Mesenchymal stem cell of adipose (primary cell): Measurements from ENCODE around the genes RUFY1 and SQSTM1.

DNA sequence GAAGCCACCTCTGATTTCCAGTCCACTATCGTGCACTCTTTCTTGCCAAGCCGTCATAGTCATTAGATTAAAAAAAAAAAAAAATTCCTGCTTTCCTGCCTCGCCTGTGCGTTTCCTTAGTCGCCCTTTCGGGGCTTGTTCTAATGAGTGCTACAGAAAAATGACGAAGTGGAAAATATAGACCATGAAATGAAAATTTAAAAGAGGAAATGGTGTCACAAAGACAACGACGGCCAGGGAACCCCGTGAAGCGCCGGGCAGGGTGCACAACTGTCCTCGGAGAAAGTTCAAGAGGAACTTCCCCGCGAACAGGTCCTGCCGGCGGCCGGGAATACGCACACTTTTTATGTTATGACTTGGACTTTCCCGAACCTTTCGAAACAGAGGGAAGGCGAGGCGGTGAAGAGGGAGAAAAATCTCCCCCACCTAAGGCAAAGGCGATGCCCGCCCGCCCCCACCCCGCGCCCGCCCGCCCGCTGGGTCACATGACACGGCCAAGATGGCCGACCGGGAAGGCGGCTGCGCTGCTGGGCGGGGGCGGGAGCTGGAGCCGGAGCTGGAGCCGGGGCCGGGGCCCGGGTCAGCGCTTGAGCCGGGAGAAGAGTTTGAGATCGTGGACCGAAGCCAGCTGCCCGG, at the start of gene RUFY1:
RUFY1 (plus strand) TSS at position 484 of the 636 bp plus-strand sequence.
- CAGE, long polyA plus RNA = no peak

DNA sequence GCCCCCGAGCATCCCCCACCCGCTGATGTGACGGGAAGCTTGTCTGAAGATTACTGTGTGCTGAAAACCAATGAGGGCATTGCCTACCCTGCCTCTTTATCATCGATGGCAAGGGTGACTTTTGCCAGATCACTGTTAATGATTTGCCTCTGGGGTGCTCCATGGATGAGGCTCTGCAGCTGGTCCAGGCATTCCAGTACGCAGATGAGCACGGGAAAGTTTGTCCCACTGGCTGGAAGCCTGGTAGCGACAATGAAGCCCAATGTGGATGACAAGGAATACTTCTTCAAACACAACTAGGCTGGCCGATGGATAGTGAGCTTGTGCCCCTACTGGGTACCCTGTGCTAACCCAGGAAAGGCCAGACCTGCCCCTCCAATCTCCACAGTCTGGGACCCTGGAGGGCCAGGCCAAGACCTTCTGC, 22.1 kb downstream of the RUFY1 start:
- CAGE, long polyA plus RNA = no peak

- CAGE, long polyA plus RNA = no peak
Measured at GRCh38 chr5:179617299-179618512, 5.8 kb downstream of the HNRNPH1 start.

- CAGE, long polyA plus RNA = no peak
Measured at GRCh38 chr5:179621157-179622143, 2.0 kb downstream of the HNRNPH1 start.

- CAGE, long polyA plus RNA = no peak
Measured at GRCh38 chr5:179729022-179729760, 3.4 kb upstream of the MAML1 start.

GRCh38 chr5:179802722-179803440, 3.8 kb downstream of the MGAT4B start:
- CAGE, long polyA plus RNA = no peak

GRCh38 chr5:179807247-179807685, 600 bp upstream of the MGAT4B start:
- CAGE, long polyA plus RNA = no peak

- CAGE, long polyA plus RNA = no peak
Measured at GRCh38 chr5:179820845-179821428, at the start of gene SQSTM1. Gene SQSTM1, plus strand, starts transcription at chr5:179820905.

GRCh38 chr5:179827511-179828452, 7.1 kb downstream of the SQSTM1 start:
- CAGE, long polyA plus RNA = no peak

GRCh38 chr5:179863780-179864638, 5.4 kb upstream of the MRNIP start:
- CAGE, long polyA plus RNA = no peak

DNA sequence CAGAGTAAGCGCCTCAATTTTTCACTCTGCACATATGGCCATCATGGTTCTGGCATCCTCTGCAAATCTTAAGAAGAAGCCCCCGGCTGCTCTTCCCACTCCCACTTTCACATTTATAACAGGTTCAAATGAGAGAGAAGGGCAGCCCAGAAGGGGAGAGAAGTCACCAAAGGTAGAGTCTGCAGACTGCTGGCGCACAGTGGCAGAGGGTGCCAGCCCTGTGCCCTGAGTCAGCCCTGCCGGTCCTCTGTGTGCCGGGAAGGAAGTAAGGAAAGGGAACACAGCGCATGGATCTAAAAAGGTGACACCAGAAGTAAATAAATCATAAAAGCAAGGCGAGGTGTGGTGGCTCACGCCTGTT, 30.1 kb downstream of the RNF130 start:
- CAGE, long polyA plus RNA = no peak

- CAGE, long polyA plus RNA = no peak
Measured at GRCh38 chr5:180291030-180291800, 668 bp downstream of the MAPK9 start.

GRCh38 chr5:180300974-180301749, 9.3 kb upstream of the MAPK9 start:
- CAGE, long polyA plus RNA = no peak

GRCh38 chr5:180324942-180325388, 28.2 kb downstream of the GFPT2 start:
- CAGE, long polyA plus RNA = no peak

GRCh38 chr5:180590064-180590783, 1.1 kb downstream of the SCGB3A1 start:
- CAGE, long polyA plus RNA = no peak

GRCh38 chr5:180799704-180800430, 2.7 kb downstream of the MGAT1 start:
- CAGE, long polyA plus RNA = no peak

- CAGE, long polyA plus RNA = no peak
Measured at GRCh38 chr5:180816501-180817779, 14.3 kb upstream of the MGAT1 start.

DNA sequence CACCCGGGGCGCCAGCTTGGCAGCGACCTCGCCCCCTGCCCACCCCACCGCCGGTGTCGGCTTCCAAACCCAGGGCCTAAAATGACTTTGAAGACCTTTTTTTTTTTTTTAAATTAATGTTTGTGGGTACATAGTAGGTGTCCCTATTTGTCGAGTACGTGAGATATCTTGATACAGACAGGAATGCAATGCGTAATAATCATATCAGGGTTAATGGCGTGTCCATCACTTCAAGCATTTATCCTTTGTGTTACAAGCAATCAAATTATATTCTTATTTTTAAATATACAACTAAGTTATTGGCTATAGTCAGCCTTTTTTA, 689 bp upstream of the ZFP62 start:
- CAGE, long polyA plus RNA = no peak

DNA sequence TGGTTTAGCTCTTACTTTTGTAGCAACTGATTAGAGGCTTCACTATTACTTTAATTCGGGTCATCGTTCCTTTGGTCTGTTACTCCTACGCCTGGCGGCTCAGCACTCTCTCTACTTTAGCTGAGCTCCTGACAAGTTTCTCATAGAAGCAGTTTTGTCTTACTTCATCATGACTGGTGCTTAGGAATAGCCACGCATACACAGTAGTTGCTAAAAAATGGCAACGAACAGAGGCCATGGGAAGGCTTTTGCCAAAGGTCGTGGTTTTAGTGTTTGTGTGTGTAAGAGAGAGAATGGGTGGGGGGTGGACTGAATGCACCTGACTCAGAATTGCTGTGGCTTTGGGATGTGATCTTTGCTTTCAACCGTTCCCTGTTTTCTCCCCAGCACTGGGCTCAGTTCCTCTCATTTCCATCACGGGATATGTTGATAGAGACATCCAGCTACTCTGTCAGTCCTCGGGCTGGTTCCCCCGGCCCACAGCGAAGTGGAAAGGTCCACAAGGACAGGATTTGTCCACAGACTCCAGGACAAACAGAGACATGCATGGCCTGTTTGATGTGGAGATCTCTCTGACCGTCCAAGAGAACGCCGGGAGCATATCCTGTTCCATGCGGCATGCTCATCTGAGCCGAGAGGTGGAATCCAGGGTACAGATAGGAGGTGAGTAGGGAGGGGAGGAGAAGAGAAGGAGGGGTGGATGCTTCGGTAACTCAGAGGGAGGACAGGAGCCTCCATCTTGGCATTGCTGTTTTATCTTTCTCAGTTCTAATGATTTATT, 12.2 kb downstream of the BTNL8 start:
- CAGE, long polyA plus RNA = no peak

GRCh38 chr5:180990656-180991210, 2.1 kb downstream of the BTNL3 start:
- CAGE, long polyA plus RNA = no peak